SK-N-DZ (cell line): Measurements from ENCODE around the gene HSD17B7.

DNA sequence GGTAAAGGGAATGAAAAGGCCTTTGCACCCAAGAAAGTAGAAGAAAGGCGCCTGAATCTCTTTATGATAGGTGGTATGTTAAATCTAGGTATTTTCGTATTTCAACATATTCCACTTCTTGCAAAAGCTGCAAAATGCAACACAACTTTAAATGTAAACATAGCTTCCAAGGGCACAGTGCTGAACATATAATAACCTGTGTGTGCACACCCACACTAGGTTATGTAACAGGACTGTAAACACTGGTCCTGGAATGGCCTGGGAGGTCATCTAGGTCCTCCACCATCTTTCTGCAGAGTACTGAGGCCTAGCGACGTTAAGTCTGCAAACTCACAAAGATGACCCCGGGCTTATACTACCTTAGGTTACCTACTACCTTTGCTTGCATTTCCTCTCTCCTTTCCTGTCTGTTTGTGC, 988 bp upstream of the UAP1 start:
RAMPAGE:
- cytosol, long total RNA = no peak
- nucleus, long total RNA = no peak

RAMPAGE:
- cytosol, long total RNA = no peak
- nucleus, long total RNA = no peak
These were observed 19.7 kb downstream of the UAP1 start for GRCh38 chr1:162581107-162581718.

RAMPAGE:
- cytosol, long total RNA = no peak
- nucleus, long total RNA = no peak
These were observed 10.1 kb upstream of the HSD17B7 start for GRCh38 chr1:162780041-162781120.

DNA sequence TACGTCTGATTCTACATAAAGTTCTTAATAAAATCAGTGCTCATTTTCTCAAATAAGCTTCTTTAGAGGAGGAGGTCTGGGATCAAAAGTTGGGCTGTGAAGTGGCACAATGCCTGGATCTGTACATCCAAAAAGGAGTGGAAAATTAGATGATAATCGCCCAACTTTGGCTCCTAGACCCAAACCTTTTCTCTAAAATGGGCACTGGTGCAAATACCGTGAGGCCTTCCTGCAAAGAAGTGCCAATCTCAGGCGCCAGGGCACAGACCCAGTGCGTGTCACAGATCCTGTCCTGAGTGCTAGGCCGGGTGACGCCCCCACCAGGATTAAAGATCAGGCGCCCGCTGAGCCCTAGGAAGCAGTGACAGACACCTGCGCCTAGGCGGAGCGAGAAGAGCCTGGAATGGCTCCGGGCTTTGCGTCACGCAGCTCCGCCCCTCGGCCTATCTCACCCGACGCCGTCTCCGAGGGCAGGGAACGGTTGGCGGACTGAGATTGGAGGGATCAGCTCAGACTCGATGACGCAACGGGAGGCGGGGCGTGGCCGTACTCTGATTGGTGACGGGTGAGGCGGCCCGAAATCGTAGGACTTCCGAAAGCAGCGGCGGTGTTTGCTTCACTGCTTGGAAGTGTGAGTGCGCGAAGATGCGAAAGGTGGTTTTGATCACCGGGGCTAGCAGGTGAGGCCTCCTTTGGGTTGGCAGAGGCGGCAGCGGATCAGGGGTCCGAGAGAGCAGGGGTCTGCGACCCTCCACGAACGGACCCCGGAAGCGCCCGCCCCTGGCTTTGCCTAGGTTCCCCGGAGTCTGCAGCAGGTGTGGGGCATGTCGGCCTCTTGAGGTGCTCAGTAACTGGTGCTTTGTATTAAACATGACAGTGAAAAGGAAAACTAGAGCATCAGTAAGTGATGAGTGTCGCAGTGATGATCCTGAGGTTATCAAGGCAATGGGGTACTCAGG, at the start of gene HSD17B7:
Gene HSD17B7, plus strand, starts transcription at position 547 of the 959 bp plus-strand sequence.
RAMPAGE:
- cytosol, long total RNA = start-site peak on the plus strand centred at position 601 of the sequence, 40 bp wide, 232 and 299 reads in 2 replicates
- nucleus, long total RNA = start-site peak on the plus strand centred at position 603 of the sequence, 48 bp wide, 344 and 74 reads in 2 replicates

GRCh38 chr1:164579264-164579838, 20.4 kb downstream of the PBX1 start:
RAMPAGE:
- cytosol, long total RNA = no peak
- nucleus, long total RNA = no peak

DNA sequence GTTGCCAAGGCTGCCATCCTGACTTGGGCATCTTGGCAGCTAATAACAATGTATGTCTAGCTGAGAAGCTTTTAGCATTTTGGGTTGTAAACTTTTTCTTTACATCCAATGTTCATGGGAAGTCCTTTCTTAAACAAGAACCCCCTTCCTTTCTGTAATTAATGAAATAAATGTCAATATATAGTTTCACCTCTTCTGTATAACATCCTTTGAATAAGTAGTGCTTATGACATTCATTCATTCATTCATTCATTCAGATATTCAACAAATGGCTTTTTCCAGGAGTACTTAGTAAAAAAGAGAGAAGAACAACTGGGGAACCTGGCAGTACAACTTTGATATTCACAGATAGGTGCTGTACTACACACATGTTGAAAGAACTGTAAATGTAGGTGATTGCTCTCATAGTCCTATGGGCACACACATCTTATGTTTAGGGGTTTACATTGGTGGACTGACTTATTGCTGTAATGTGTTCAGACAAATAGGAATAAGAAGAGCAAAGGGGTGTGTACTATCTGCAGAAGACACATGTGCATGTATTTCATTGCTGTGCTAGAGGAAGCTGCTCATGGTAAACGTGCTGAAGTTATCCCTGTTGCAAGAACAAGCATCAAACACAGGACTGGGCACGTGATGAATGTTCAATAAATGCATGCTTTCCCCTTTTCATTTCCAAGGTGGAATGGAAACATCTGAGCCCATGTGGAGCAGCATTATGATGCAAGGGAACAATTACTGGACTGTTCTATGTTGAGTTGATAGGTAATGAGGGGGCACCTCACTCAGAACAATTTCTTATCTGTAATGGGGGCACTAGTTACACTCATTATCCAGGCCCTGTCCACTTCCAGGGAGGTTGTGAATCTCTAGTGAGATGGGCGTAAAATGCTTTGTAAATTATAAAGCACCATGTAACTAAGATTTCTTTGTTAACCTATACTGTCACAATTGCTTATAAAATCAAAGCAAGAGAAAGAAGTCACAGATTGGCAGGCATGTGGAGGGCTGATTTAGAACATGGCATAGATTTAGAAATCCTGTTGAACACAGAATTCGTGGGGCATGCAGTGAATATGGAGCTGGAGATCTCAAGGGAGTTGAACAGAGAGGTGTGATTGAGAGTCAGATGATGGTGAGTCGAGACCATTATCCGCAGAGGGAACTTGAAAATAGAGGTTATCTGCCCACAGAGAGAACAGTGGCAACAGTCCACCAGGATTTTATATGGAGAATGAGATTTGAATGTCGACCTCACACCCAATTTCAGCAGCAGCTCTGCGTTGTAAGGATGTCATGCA, 27.2 kb downstream of the PBX1 start:
RAMPAGE:
- cytosol, long total RNA = no peak
- nucleus, long total RNA = no peak

RAMPAGE:
- cytosol, long total RNA = no peak
- nucleus, long total RNA = no peak
These were observed 51.0 kb downstream of the PBX1 start for GRCh38 chr1:164609785-164610517.

GRCh38 chr1:164709820-164710557, 151.0 kb downstream of the PBX1 start:
RAMPAGE:
- cytosol, long total RNA = no peak
- nucleus, long total RNA = no peak

DNA sequence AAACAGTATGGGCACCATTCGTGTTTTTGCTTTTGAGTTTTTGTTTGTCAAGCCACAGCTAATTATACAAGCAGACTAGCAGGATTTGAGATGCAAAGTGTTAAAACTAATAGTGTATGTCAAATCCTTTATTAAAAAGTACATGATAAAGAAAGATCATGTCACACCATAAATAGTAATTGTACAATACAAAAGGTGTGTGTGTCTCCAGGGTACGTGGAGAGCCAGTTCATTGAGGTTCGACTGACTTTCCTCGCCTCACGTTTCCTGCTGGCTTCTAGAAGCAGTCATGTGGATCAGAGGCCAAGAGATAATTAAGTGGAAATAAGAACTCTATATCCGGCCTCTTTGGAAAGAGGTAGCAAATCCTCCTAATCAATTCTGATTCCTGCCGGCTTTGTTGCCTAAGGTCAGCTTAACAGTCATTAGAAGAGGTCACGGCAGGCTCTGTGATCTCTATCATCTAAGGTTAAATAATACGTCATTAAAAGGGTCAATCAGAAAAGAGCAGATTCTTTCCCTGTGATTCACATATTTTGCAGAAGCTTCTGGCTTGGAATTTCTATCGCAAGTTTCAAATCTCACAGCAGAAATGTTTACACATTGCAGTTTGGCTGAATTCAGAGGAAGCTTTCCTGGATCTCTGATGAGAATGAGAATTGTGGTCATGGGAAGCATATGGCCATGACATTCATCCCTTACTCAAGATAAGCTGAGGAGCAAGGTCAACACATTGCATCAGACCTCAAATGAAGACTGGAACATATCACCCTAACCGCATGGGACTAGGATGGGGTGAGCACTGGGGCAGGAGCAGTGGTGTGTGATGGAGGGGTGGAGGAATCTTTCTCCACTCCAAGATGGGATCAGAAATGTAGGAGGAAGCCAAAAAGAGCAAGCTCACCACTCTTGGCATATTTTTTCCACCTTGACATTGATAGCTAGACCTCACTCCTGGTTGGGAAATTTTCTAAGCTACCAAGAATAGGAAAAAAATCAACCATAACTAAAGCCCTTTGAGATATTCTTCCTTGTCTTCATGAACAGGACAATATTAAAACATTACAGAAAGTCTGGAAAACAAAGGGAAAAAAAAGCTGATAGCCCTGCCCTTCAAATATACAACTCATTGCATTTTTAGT, 189.4 kb downstream of the PBX1 start:
RAMPAGE:
- cytosol, long total RNA = no peak
- nucleus, long total RNA = no peak

DNA sequence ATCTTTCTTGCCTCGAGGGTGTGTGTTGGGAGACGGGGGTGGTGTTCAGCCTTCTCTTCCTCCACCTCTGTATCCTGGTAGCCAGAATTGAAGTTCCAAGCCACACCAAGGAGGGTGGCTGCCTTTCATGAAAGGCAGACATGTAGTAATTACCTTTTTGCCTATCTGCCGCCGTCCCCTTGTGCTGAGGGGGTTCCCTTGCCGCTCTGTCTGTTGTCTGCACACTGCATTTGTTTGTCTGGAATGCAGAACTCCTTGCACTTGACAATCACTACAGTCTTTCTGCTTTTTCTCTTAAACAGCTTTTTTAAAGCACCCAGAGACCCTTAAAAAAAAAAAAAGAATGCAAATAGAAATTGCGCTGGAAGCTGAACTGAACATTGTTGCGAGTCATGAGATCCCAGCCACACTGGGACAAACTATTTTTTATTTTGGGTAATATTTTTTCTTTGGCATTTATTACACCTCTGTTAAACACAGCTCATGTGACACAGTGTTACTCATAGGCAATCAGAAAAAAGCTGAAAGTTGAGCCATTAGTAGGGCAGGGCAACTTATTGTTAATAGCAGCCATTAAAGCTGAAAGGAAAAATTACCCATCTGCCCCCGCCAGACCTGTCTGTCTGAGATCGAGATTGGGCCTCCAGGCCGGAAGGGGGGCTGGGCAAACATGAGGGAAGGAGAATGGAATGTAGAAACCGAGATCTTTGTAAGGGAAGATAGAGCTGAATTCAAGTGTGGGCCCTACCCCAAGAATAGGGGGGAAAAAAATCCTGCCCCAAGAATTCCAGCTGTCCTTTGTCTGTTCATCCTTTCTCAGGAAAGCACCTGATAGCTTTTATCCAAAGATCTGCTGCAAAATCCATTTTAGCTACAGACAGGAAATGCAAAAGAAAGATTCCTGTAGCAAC, 212.5 kb downstream of the PBX1 start:
RAMPAGE:
- cytosol, long total RNA = no peak
- nucleus, long total RNA = no peak

RAMPAGE:
- cytosol, long total RNA = no peak
- nucleus, long total RNA = no peak
These were observed 3.7 kb downstream of the LMX1A start for GRCh38 chr1:165352655-165353309.

DNA sequence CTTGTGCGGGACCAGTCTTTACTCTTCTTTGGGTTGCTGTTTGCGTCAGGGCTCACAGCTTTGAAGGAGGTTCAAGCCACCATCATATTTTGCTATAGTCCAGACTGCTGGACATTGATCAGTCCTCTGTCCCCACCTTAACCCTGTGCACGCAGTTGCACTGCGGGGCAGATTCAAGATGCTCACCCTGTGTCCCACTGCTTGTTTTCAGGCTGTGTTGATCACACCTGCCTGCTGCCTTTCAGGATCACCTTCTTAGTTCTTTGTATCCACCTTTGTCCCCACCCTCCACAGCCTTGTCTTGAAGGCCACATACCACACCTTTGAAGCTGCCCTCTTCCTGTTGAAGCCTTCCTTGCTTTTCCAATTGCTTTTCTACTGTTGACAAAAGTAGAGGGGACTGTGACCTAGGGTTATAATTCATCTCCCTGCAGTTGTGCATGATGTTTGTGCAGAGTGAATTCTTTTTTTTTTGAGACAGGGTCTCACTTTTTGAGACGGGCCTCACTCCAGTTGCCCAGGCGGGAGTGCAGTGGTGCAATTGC, 32.6 kb downstream of the UCK2 start:
RAMPAGE:
- cytosol, long total RNA = no peak
- nucleus, long total RNA = no peak

GRCh38 chr1:165884145-165884611, 56.8 kb downstream of the UCK2 start:
RAMPAGE:
- cytosol, long total RNA = no peak
- nucleus, long total RNA = no peak

RAMPAGE:
- cytosol, long total RNA = no peak
- nucleus, long total RNA = no peak
These were observed 71.2 kb downstream of the UCK2 start for GRCh38 chr1:165898623-165899030.

RAMPAGE:
- cytosol, long total RNA = no peak
- nucleus, long total RNA = no peak
These were observed 1.1 kb downstream of the FAM78B start for GRCh38 chr1:166165628-166166139.

DNA sequence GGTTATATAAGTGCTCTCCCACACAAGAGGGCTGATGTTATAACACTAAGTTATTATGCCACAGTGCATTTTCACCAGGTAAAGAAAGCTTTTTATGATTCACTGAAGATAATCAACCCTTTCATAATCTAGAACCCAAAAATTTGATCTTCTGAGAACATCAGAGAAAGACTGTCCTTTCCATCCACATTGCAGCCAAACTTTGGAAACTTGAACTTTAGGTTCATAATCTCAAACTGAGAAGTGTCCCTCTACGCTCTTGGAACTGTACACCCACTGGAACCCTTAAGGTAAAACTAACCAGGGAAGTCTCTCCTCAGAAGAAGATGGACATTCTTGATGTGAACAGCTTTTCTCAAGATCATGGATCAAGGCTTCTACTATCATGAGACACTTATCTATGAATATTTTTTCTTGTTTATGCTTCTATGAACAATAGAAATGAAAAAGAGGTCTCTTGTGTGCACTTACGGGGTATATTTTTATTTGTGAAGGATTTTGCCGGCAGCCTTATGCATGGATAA, 115.5 kb upstream of the POGK start:
RAMPAGE:
- cytosol, long total RNA = no peak
- nucleus, long total RNA = no peak

RAMPAGE:
- cytosol, long total RNA = no peak
- nucleus, long total RNA = no peak
These were observed 44.8 kb upstream of the TADA1 start for GRCh38 chr1:166920562-166921658.

DNA sequence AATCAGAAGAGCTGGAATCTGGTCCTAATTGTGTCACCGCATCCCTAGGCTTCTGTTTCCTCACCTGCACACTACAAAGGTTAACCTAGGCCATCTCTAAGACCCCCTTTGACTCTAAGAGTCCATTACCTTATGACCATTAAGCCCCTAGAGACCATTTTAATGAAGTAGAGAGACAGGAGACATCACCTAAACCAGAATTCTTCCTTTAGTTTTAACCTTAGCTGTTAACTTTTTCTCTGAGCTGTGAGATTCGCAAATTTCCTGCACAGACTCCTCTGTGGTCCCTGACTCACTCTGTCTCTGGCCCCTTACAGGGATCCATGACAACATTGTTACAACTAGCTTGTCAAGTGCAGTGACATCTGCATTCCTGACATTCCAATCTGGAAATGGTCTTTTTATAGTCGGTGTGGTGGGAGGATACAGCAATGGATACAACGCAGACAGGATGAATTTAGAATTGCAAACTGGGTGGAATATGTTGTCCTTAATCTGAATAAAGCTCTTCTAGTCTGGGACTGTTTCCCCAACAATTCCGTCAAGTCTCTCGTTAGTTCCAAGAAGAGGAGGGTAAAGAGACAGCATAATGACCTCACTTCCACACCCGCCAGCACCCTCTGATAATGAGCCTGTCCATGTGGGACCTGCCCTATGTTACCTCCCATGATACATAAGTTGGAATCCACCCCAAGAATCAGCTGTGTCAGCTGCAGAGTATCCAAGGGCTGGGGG, 49.5 kb downstream of the ILDR2 start:
RAMPAGE:
- cytosol, long total RNA = no peak
- nucleus, long total RNA = no peak

DNA sequence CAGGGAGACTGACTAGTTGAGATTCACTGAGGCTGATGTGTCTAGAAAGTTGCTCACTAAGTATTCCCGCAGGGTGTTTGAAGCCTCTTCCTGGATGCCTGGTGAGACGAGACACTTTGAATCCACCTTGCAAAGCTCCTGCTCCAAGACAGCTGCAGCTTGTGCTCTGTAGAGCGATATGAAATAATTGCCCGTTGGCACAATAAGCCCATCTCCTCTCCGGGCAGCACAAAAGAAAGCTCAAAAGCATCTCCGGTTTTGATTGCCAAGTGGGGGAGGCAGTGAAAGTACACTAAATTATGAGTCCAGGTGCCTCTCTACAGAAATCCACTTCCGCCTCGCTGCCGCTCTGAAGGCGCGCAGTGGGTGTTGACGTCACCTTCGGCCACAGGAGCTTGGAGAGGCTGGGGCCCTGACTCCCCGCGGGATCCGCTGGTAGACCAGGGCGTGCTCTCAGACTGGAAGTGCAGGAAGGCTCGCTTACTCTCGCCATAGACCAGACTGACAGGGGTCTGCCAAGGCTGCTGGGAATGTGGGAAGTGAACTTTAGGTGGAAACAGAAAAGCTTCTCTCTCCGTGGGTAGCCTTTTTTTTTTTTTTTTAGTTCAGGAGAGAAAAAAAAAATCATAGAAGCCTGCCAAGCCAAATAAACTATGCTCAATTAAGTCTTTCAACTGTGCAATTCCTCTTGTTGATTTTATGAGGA, 46.1 kb downstream of the GPA33 start:
RAMPAGE:
- cytosol, long total RNA = no peak
- nucleus, long total RNA = no peak

RAMPAGE:
- cytosol, long total RNA = no peak
- nucleus, long total RNA = no peak
These were observed 3.4 kb downstream of the GPA33 start for GRCh38 chr1:167086706-167087174.